ENCODE measurements around the gene NFATC1.

DNA sequence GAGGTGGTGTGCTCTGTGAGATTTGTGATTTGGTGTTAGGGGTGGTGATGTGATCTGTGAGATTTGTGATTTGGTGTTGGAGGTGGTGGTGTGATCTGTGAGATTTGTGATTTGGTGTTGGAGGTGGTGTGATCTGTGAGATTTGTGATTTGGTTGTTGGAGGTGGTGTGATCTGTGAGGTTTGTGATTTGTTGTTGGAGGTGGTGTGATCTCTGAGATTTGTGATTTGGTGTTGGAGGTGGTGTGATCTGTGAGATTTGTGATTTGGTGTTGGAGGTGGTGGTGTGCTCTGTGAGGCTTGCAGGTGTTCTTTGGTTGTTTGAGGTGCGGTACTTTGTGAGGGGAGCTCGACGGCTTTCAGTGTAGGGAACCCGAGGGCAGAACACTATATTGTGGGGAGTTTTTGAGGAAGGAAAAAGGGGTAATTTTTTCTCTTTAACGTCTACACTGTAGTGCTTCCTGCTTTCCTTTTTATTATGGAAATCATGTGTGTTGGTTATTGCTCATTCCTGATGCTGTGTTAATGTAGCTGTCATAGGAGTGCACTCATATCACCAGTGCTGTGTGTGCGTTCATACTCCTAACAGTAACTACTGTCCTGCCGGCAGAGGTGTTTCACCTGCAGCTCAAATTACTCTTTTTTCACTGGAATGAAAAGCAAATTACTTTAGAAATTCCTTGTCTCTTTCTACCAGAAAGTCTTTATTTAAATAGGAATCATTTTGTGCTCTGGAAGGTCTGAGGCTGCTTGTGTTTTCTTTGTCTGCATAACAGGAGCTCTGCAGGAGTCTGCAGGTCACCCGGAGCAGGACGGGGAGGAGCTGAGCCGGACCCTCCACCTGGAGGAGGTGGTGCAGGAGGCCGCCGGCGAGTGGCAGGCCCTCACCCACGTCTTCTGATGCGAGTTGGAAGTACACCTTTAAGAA is 145.3 kb downstream of the ZNF236 start:
- PRO-cap, 3 experiments, result no peak in any of the 3 experiments
- RAMPAGE, long total RNA, 4 experiments, result no peak in any of the 4 experiments
- RRBS, result 21% methylated on average over 2 of the region's 15 CpGs

DNA sequence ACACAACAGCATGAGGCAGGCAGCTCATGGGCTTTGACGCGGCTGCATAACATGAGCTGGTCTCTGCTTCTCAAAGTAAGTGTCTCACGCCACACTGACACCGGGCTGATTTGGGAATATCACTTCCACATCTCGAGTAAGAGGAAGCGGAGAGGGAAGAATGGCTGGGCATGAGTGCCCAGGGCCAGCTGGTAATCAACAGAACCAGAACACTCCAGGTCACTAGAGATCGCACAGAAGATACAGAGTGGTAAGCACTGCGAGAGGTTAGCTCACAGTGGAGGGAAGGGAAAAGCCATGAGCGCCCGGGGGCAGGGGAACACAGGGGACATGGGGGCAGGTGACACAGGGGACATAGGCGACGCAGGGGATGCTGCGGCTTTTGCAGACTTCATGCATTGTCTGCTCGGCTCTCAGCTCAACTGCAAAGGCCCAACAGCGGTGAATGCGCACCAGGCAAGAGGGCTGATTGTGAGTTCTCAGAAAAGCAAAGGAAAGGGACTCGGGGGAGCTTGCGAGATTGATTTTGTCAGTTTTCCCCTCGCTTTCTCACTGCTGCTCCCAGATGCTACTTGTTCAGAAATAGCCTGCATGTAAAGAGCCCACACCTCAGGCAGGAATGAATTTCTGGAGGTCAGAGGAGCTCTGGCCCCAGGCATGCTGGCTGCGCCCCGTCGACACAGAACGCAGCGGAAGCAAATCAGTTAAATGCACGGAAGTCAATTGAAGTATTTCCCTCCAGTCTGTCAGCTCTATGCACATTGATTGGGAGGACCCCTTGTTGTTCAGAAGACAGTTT is 141.3 kb downstream of the MBP start:
- PRO-cap, 3 experiments, result peak in 1 of 3 experiments; most common plus-strand start position 149 of the sequence (in 1); most common minus-strand start position 112 of the sequence (in 1)
- RAMPAGE, long total RNA, 4 experiments, result no peak in any of the 4 experiments
- RRBS, result no CpG with 5 or more reads among the region's 25 CpGs

DNA sequence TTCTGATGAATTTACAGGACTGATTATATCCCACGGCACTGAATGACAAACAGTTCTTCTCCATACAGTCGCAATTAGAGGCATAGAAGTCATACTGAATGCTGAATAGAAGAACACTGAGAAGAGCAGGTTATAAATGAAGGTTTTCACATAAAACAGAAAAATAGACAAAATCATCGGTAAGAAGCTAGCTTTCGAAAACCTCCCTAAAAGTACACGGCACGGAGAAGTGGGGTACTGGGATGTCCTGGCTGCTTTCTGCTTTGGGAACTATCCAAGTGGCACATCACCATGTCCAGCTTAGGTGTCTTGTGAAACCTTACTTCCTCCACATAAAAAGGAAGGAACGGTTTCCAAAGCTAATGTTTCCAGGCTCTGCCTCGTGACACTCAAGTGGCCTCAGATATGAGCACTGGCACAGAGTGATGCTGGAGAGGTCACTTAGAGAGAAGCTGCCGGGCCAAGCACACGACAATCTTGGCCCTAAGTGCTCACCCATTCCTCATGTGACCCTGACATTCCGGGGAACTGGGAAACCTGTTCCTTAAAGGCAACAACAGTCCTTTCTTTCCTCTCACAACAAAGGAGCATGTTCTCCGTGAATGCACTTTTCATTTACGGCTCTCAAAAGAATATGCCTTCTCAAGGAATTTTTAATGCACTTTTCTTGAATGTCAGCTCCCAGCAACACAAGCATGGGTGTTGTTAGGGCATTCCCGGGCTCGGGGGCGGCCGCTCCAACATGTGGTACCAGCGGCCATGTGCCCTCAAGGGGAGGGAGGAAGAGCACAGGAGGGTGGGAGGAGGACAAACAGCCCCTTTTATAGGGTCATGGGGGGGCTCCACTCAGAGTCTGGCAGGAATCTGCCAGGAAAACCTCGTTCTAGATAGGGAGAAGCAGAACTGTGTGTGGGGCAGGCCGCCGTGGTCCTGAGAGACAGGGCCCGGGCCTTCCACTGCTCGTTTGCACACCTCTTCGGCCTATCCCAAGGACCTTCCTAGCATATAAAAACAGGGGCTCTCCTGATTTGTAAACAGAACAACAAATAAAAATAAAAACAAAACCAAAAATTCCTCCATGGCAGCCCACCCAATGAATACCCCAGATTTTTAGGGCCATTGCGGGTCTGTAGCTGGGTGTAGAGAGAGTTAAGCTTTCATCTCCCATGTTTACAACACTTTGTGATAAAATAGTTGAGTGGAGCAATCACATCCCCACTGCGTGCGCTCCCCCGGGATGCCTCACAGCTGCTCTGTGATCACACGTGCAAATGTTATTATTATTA is 118.6 kb downstream of the MBP start:
- PRO-cap, 3 experiments, result peak in 3 of 3 experiments; most common plus-strand start position 440 of the sequence (in 2); most common minus-strand start position 265 of the sequence (in 3)
- RAMPAGE, long total RNA, 4 experiments, result no peak in any of the 4 experiments
- RRBS, result 10% methylated on average over 3 of the region's 29 CpGs

DNA sequence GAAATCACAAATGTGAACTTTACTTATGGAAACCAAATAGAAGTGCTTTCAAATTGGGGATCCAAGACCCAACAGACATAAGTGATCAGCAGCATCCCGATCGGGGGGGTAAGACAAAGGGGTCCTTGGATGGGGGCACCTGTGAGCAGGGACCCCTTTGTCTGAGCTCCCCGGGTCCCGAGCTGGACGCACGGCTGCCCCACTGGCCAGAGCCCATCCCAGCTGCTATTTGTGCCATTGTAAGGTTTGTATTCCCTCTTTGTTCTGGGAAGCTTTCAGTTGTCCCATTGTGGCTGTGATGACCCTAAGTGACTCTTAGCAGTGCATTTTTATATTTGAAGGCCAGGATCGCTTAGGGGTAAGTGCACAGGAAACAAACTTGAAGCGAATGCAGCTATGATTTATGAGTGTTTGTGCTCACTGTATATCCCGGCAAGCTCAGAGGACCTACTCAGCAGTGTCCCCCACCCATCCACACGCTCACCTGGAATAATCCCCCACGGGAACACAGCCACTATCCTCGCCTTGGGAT is 80.3 kb downstream of the MBP start:
- PRO-cap, 3 experiments, result no peak in any of the 3 experiments
- RAMPAGE, long total RNA, 4 experiments, result no peak in any of the 4 experiments
- RRBS, result no CpG with 5 or more reads among the region's 12 CpGs

DNA sequence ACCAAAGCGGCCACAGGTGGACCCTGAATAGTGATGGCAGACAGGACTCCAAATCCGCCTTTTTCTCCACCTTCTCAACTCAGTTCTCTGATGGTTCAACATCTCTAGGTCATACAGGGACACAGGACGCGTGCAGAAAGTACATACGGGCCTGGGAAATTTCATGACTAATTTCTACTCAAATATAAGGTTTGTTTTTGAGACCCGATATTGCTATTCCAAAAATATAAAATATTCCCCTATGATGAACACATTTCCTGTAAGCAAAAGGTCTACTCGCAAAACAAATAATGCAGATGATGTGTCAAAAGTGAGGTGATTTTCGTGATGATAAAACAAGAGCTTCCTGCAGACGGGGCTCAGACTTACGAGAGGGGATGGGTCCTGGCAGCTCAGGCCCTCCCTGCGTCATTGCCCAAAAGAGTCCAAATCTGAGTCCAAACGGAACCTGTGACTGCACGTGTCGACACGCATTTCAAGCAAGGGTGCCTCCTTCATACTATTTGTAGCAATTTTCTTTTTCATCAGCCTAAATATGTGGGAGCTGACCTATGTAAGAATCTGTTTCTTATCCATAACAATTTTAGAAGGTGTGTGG is 62.7 kb downstream of the MBP start:
- PRO-cap, 3 experiments, result no peak in any of the 3 experiments
- RAMPAGE, long total RNA, 4 experiments, result no peak in any of the 4 experiments
- RRBS, result no CpG with 5 or more reads among the region's 15 CpGs

DNA sequence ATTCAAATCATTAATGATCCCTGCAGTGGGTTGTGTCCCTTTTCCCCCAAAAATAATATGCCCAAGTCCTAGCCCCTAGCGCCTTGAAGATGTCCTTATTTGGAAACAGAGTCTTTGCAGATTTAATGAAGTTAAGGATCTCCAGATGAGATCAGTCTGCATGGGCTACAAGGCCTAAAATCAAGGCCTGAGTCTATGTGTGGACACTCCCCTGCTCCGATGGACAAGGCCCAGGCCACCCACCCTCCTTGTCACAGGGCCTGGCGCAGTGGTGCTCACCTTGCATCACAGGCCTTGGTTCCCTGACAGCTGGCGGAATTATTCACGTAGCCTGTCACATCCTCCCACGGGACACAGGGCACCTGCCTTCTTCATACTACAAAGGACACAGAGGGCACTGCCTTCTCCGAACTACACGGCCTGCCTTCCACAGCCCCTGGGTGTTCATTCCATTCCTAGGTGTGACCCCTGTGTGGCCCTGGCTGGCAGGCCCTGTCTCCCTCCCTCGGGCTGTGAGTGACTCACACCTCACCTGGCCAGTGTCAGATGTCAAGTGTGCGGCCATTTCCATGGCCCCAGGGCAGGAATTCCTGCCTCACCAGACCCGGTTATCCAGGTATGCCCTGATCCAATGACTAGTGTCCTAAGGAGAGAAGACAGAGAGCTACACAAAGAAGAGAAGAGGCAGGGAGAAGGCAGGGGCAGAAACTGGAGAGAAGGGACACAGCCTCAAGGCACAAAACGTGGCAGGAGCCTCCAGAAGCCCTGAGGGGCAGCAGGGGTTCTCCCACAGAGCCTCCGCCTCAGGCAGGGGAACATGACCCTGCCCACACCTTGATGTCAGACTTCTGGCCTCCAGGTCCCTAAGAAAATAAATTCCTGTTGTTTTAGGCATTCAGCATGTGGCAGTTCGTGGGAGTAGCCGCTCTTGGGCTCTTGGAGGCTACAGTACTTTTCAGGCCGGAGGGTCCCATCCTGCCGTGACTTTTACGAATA is 43.5 kb downstream of the MBP start:
- PRO-cap, 3 experiments, result no peak in any of the 3 experiments
- RAMPAGE, long total RNA, 4 experiments, result no peak in any of the 4 experiments
- RRBS, result no CpG with 5 or more reads among the region's 18 CpGs

DNA sequence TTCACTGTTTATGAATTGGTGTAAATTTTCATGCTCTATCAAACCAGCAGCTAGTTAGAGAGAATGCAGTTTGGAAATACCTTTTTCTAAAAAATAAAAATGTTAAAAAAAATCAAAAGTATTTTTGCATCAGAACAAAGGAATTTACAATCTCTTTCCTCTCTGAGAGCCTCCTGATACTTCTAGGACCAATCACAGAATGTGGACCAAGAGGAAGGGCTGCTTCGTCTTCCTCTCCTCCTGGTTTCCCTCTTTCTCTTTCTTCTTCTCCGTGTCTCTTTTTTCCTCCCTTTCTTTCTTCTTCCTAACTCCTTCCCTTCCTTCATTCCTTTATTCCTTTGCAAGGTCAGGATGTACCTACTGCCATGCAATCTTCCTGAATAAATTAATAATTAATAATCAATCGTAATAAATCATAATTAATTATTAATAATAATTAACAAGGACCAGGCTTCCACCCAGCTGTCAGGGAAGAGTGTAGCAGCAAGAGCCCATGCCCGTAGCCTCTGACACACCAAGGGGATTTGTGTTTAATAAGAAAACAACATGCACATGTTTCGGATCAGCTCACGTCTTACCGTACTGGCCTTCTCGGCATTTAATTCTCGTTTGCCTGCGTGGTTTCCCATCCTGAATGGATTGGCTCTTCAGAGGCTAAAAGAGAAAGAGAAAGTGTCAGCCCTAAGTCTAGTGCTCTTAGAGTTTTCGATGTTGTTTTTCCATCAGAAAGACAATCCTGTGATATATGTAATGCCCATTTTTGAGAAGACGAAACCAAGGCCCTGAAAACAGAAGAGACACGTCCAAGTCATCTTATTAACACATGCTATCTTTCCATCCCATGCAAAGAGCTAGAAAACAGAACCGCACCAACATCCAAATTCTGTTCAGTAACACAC is 27.7 kb downstream of the MBP start:
- PRO-cap, 3 experiments, result no peak in any of the 3 experiments
- RAMPAGE, long total RNA, 4 experiments, result no peak in any of the 4 experiments
- RRBS, result no CpG with 5 or more reads among the region's 14 CpGs

DNA sequence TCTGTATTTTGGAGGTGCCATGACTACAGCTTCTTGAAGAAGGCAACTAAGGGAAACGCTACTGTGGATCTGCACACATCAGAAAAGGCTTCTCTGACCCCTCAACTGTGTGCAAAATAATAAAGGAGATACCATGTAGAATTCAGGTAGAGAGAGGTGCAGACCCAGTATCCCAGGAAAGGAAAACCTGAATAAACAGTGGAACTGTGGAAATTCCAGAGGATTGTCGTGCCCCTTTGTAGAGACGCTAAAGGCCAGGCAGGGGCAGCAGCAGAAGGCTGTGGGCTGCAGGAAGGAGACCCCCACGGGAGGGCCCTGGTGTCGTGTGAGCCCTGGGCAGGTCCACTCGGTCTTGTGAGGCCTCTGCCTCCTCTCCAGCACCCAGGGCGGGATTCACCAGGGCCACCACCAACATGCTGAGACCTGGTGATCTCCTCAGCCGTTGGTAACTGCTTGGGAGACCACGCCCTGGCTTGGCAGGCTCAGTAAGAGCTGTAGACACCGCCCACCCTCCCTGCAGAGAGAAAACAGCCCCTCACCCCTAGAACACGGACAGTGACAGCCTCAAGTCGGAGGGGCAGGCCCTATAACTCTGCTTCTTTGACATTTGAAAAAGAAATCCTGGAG is 21.2 kb downstream of the MBP start:
- PRO-cap, 3 experiments, result no peak in any of the 3 experiments
- RAMPAGE, long total RNA, 4 experiments, result no peak in any of the 4 experiments
- RRBS, result no CpG with 5 or more reads among the region's 12 CpGs

GRCh38 chr18:77123285-77123594 is 9.3 kb downstream of the MBP start:
- PRO-cap, 3 experiments, result no peak in any of the 3 experiments
- RAMPAGE, long total RNA, 4 experiments, result no peak in any of the 4 experiments
- RRBS, result no CpG with 5 or more reads among the region's 5 CpGs

DNA sequence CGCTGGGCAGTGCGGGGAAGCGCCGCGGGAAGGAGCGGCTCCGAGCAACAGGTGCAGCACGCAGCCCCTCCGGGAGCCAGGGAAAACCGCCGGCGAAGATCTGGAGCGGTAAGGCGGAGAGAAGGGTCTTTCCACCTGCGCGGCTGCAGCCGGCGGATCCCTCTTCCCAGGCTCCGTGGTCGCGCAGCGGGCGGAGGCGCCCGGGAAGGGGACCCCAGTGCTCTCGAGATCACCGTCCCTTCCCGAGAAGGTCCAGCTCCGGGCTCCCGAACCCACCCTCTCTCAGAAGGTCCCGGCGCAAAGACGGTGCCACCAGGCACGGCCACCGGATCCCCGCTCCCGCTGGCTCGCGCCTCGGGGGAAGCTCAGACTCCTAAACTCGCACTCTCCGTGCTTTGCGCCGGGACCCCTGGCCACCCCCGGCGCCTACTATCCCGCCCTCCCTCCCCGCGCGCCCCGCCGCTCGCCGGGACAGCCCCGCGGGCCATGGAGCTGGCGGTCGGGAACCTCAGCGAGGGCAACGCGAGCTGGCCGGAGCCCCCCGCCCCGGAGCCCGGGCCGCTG is 497 bp downstream of the GALR1 start:
- PRO-cap, 3 experiments, result no peak in any of the 3 experiments
- RAMPAGE, long total RNA, 4 experiments, result start-site peak on the plus strand in 1 of 4 experiments, centred at position 479 of the sequence, 7 reads per replicate
- RRBS, result 4% methylated on average over 47 of the region's 66 CpGs

GRCh38 chr18:77365838-77366630 is 116.4 kb downstream of the GALR1 start:
- PRO-cap, 3 experiments, result no peak in any of the 3 experiments
- RAMPAGE, long total RNA, 4 experiments, result no peak in any of the 4 experiments
- RRBS, result no CpG with 5 or more reads among the region's 12 CpGs

GRCh38 chr18:78546396-78546831 is 433.2 kb upstream of the SALL3 start:
- PRO-cap, 3 experiments, result no peak in any of the 3 experiments
- RAMPAGE, long total RNA, 4 experiments, result no peak in any of the 4 experiments
- RRBS, result 77% methylated on average over 4 of the region's 9 CpGs

- PRO-cap, 3 experiments, result no peak in any of the 3 experiments
- RAMPAGE, long total RNA, 4 experiments, result no peak in any of the 4 experiments
- RRBS, result no CpG with 5 or more reads among the region's 24 CpGs
Measured at GRCh38 chr18:78561862-78562671, 417.6 kb upstream of the SALL3 start.

GRCh38 chr18:78734435-78734721 is 245.2 kb upstream of the SALL3 start:
- PRO-cap, 3 experiments, result peak in 1 of 3 experiments; most common minus-strand start chr18:78734564 (in 1)
- RAMPAGE, long total RNA, 4 experiments, result no peak in any of the 4 experiments
- RRBS, result 82% methylated on average over 2 of the region's 13 CpGs

DNA sequence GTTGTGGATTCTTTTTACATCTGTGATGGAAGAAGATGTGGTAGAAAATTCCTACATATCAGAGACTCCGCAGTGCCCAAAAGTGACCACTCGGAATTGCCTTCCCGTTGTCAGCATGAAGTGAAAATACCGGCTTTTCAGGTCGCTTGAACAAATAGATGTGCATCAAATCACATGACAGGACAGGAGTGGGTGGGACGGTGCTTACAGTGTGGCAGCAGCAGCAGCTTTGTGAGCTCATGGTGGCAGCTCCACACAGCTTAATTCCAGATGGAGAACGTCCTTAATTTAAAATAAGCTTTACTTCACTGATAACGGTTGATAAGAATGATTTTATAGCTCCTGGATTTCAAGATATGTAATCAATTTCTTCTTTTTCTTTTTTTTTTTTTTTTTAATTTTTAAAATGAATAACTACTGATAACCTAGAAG is 20.4 kb downstream of the SALL3 start:
- PRO-cap, 3 experiments, result no peak in any of the 3 experiments
- RAMPAGE, long total RNA, 4 experiments, result no peak in any of the 4 experiments
- RRBS, result no CpG with 5 or more reads among the region's 8 CpGs

DNA sequence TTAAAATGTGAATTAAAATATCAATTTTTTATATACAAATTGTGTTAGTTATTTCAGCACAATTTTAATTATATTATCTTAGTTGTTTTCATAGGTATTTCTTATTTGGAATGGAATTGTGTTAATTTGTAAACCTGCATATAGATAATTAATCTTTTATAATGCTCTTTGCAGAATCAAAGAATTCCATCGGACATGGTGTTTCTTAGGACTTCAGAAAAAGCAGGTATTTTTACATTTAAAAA is 85.1 kb downstream of the ATP9B start:
- PRO-cap, 3 experiments, result no peak in any of the 3 experiments
- RAMPAGE, long total RNA, 4 experiments, result no peak in any of the 4 experiments
- RRBS, result no CpG with 5 or more reads among the region's 1 CpG

- PRO-cap, 3 experiments, result no peak in any of the 3 experiments
- RAMPAGE, long total RNA, 4 experiments, result no peak in any of the 4 experiments
- RRBS, result no CpG with 5 or more reads among the region's 3 CpGs
Measured at GRCh38 chr18:79200615-79200823, 131.3 kb downstream of the ATP9B start.

DNA sequence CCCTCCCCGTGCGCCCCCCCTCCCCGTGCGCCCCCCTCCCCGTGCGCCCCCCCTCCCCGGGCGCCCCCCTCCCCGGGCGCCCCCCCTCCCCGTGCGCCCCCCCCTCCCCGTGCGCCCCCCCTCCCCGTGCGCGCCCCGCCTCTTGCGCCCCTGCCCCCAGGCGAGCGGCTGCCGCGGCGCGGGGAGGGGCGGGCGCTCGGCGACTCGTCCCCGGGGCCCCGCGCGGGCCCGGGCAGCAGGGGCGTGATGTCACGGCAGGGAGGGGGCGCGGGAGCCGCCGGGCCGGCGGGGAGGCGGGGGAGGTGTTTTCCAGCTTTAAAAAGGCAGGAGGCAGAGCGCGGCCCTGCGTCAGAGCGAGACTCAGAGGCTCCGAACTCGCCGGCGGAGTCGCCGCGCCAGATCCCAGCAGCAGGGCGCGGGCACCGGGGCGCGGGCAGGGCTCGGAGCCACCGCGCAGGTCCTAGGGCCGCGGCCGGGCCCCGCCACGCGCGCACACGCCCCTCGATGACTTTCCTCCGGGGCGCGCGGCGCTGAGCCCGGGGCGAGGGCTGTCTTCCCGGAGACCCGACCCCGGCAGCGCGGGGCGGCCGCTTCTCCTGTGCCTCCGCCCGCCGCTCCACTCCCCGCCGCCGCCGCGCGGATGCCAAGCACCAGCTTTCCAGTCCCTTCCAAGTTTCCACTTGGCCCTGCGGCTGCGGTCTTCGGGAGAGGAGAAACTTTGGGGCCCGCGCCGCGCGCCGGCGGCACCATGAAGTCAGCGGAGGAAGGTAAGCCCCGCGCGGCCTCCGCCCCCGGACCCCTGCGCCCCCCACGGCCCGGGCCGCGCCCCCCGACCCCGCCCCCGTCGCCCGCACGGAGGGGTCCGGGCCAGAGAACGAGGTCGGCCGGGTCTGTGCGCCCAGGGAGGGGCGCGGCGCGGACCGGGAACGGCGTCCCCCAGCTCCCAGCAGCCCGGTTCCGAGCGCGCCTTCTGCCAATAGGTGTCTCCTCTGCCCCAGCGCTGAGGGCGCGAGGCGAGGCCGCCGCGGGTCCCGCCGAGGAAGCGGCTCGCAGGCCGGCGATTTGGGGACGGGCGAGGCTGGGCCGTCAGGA is at the start of gene NFATC1:
Gene NFATC1 (plus strand): TSS at position 346 of the 1,092 bp plus-strand sequence.
- PRO-cap, 3 experiments, result peak in 3 of 3 experiments; most common plus-strand start position 346 of the sequence (in 2); most common minus-strand start position 972 of the sequence (in 2)
- RAMPAGE, long total RNA, 4 experiments, result no peak in any of the 4 experiments
- RRBS, result 2% methylated on average over 79 of the region's 154 CpGs

DNA sequence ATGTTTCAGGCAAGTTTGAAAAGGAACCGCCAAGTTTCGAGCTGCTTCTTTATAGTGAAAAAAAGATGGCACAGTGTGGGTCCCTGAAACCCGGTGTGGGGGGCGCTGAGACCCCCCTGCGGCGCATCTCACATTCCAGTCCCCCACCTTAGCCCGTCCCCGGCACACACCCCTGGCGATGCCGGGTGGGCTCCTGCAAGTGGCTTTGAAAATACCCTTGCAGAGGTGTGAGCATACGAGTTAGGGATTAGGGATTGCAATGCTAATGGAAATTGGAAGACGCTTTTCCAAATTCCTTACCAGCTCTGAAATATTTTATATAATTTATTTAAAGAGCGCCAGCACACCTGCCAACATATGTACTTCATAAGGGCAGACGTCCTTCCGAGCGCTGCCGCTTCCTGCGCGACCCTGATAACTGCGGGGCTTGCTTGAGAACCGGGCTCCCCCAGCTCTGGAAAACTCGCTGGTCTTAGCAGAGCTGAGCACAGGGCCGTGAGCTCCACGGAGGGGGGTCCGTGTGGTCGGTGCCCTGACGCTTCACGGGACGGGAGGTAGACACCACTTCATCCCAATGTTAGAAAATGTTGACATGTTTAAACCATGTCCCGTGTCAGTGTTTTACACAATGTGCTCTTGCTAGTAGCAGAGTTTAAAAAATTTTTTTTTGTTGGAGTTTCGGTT is 1.4 kb downstream of the NFATC1 start:
- PRO-cap, 3 experiments, result no peak in any of the 3 experiments
- RAMPAGE, long total RNA, 4 experiments, result no peak in any of the 4 experiments
- RRBS, result 44% methylated on average over 6 of the region's 31 CpGs

- PRO-cap, 3 experiments, result peak in 3 of 3 experiments; most common plus-strand start chr18:79403622 (in 1); most common minus-strand start chr18:79403466 (in 3)
- RAMPAGE, long total RNA, 4 experiments, result no peak in any of the 4 experiments
- RRBS, result no CpG with 5 or more reads among the region's 51 CpGs
Measured at GRCh38 chr18:79403125-79404494, 7.9 kb downstream of the NFATC1 start.